Sigmoid colon (tissue), 4 donors: ENCODE measurements around the gene RBPJ.

DNA sequence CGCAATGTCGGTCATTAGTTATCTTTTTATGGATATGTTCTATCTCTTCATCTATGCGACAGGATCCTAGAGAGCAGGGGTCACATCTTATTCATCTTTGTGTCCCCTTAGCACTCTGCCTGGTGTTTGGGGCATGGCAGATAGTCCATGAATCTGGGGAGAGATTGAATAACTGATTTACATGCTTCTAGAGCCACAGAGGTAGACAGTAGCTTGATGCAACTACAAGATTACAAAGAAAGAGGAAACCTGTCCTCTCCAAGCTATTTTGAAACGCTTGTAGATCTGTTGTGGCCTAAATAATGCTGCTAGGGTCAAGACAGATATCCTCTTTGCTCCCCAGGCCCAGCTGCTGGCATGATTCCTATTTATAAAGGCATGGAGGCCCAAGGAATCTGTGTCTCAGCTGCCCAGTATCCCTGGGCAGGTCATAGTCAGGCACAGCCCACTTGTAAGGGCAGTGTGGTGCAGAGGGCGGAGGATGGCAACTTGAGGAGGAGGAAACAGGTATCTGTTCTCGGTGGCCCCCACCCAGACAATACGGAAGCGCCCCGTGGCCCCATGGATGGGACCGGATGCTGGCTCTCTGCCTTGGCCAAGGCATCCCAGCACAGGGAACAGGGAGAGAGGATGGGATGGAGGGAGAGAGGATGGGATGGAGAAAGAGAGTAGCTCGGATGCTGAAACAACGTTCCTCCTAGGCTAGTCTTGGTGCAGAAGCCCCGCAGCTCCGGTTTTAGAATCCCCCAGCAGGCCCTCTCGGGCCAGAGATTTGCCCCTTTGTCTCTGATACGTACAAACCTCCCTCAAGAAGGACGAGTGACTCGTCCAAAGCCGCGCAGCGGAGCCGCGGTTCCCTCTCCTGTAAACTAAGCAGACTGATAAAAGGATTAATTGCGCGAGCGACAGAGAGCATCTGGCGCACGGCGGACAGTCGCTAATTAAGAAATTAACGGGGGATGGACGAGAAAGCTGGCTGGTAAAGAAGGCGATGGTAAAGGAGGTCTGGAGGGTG, 798 bp upstream of the SMIM20 start:
- PRO-cap, result no peak
- RAMPAGE, long total RNA, 4 experiments, result no peak in any of the 4 experiments

GRCh38 chr4:26076196-26076445, 162.1 kb downstream of the SMIM20 start:
- PRO-cap, result no peak
- RAMPAGE, long total RNA, 4 experiments, result no peak in any of the 4 experiments

GRCh38 chr4:26204184-26204564, 116.6 kb upstream of the RBPJ start:
- PRO-cap, result no peak
- RAMPAGE, long total RNA, 4 experiments, result no peak in any of the 4 experiments

- PRO-cap, result unidirectional peak, minus-strand start at chr4:26320452; bidirectional peak, plus-strand start at chr4:26320826, minus-strand start at chr4:26320637; bidirectional peak, plus-strand start at chr4:26321014, minus-strand start at chr4:26320861
- RAMPAGE, long total RNA, 4 experiments, result start-site peak on the plus strand in 4 of 4 experiments, at chr4:26320745-26321024 at its widest, 150 to 1,327 reads per replicate
Observed at GRCh38 chr4:26320109-26321179, at the start of gene RBPJ. RBPJ (plus strand) TSS chr4:26321014.

GRCh38 chr4:26838052-26838600, 22.5 kb upstream of the STIM2 start:
- PRO-cap, result no peak
- RAMPAGE, long total RNA, 4 experiments, result no peak in any of the 4 experiments

GRCh38 chr4:26858447-26858979, 2.1 kb upstream of the STIM2 start:
- PRO-cap, result no peak
- RAMPAGE, long total RNA, 4 experiments, result no peak in any of the 4 experiments

- PRO-cap, result no peak
- RAMPAGE, long total RNA, 4 experiments, result no peak in any of the 4 experiments
Observed at GRCh38 chr4:26859624-26860050, 1.0 kb upstream of the STIM2 start.

- PRO-cap, result no peak
- RAMPAGE, long total RNA, 4 experiments, result no peak in any of the 4 experiments
Observed at GRCh38 chr4:26867627-26868471, 7.2 kb downstream of the STIM2 start.

- PRO-cap, result no peak
- RAMPAGE, long total RNA, 4 experiments, result no peak in any of the 4 experiments
Observed at GRCh38 chr4:26885904-26886755, 25.5 kb downstream of the STIM2 start.

DNA sequence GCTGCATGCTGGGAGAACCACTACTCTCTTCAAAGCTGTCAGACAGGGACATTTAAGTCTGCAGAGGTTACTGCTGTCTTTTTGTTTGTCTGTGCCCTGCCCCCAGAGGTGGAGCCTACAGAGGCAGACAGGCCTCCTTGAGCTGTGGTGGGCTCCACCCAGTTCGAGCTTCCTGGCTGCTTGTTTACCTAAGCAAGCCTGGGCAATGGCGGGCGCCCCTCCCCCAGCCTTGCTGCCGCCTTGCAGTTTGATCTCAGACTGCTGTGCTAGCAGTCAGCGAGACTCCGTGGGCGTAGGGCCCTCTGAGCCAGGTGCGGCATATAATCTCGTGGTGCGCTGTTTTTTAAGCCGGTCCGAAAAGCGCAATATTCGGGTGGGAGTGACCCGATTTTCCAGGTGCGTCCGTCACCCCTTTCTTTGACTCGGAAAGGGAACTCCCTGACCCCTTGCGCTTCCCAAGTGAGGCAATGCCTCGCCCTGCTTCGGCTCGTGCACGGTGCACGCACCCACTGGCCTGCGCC, 215.0 kb downstream of the STIM2 start:
- PRO-cap, result no peak
- RAMPAGE, long total RNA, 4 experiments, result no peak in any of the 4 experiments

GRCh38 chr4:27084640-27085038, 224.0 kb downstream of the STIM2 start:
- PRO-cap, result no peak
- RAMPAGE, long total RNA, 4 experiments, result no peak in any of the 4 experiments

- PRO-cap, result no peak
- RAMPAGE, long total RNA, 4 experiments, result no peak in any of the 4 experiments
Observed at GRCh38 chr4:30789147-30789691, 69.0 kb downstream of the PCDH7 start.

DNA sequence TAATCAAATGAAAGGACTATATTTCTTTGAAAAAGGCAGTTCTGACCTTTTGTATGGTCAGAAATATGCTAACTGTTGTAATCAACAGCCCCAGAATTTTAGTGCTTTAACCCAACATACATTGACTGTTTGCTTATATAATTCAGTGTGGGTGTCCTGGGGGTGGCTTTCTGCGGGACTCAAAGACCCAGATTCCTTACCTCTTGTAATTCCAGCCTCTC, 301.1 kb downstream of the PCDH7 start:
- PRO-cap, result no peak
- RAMPAGE, long total RNA, 4 experiments, result no peak in any of the 4 experiments

DNA sequence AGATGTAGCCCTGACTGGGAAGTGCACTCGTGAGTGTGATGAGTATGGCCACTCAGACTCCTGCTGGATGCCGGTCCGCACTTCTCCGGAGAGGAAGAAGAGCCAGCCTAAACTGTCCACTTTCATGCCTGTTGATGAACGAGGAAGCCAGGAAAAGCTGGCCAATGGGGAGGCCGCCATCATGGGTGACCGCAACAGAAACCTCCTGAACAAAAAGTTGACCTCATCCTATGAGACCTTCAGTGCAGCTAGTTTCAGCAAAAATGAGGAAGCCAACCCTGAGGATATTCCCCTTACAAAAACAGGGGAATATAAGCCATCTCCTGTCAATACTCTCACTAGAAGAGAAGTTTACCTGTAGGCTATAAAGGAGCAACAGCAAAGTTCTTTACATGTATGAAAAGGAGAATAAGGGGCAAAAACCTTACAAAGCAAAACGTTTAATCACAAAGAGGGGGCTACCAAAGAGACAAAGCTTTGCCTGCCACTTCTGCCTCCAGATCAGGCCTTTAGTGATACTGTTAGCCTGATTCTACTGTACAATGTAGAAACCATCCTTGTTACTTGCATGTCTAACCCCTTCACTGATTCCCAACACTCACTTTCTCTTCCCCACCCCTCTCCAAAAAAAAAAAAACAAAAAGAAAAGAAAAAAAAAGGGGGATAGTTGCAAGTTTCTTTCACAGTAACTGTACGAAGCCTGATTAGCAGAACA, 422.5 kb downstream of the PCDH7 start:
- PRO-cap, result no peak
- RAMPAGE, long total RNA, 4 experiments, result no peak in any of the 4 experiments

DNA sequence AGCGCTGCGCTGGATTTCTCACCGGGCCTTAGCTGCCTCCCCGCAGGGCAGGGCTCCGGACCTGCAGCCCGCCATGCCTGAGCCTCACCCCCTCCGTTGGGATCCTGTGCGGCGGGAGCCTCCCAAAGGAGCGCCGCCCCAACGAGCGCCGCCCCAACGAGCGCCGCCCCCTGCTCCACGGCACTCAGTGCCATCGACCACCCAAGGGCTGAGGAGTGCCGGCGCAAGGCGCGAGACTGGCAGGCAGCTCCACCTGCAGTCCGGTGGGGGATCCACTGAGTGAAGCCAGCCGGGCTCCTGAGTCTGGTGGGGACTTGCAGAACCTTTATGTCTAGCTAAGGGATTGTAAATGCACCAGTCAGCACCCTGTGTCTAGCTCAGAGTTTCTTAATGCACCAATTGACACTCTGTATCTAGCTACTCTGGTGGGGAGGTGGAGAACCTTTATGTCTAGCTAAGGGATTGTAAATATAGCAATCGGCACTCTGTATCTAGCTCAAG, 1276.5 kb downstream of the PCDH7 start:
- PRO-cap, result no peak
- RAMPAGE, long total RNA, 4 experiments, result no peak in any of the 4 experiments

GRCh38 chr4:34269648-34270054, 1974.7 kb downstream of the ARAP2 start:
- PRO-cap, result no peak
- RAMPAGE, long total RNA, 4 experiments, result no peak in any of the 4 experiments

- PRO-cap, result no peak
- RAMPAGE, long total RNA, 4 experiments, result no peak in any of the 4 experiments
Observed at GRCh38 chr4:36063535-36063790, 180.9 kb downstream of the ARAP2 start.

DNA sequence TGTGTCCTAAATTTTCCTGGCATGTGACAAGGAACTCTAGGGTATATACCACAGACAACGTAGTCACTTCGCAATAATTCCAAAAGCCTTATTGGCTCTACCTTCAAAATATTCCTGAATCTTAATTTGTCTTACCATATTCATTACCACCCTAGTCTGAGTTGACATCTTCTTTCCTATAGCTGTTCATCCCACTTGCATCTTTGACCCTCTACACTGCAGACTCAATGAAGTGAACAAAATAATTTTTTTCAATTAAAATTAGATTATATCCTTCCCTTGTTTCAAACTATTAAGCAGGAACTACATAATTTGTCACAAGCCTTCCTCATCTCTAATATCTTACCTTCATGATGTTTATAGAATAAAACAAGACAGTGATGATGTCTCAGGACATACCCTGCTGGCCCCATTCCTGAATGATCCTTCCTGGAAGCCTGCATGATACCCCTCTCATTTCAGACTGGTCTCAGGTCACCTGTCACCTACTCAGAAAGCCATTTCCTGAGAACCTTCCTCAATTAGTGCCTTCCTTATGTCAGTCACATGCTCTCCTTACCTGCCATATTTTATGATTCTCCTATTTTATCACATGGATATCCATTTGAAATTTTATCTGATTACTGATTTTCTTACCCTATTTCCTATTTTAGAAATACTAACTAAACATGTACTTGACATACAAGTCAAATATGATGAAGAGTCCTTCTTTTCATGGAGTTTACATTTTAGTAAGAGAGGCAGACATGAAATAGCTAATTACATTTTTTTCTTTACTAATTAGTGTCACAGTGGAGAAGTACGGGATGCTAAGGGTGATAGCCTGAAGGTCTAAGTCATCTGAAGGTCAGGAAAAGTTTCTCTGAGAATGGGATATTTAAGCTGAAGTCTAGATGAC, 166.6 kb downstream of the ARAP2 start:
- PRO-cap, result no peak
- RAMPAGE, long total RNA, 4 experiments, result no peak in any of the 4 experiments

- PRO-cap, result no peak
- RAMPAGE, long total RNA, 4 experiments, result no peak in any of the 4 experiments
Observed at GRCh38 chr4:36255404-36256219, 11.3 kb upstream of the ARAP2 start.

DNA sequence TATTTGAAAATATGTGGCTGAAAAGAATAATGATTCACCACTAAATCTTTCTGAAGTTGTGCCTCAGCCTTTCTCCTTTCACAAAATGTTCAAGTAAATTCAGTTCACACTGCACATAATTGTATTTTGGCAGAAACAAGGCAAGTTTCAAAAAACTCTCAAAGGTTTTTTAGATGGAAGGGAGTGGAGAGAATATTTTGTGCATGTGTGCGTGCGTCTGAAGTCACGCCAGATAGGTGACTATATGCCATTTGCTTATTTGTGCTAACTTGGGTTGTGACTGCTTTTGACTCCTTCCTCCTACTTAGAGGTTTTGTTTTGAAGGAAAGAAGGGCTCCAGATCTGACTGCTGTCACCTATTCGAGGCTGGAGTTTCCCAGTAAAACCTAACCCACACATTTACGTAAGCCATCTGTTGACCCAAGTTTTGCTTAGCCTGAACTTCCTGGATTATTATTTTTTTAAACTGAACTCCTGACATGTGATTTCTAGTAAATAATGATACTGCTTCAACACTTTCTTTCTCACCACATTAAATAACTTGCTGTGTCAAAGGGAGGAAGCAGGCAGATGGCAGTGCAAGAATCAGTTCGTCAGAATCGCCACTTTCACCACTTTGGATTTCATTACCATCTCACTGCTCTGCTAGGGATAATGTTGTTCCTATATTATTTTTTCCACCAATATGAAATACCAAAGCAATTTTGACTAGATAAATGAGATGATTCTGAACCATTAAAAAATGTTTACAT, 41.5 kb downstream of the DTHD1 start:
- PRO-cap, result no peak
- RAMPAGE, long total RNA, 4 experiments, result no peak in any of the 4 experiments